H4 (cell line): ENCODE measurements around the gene PER2.

- RAMPAGE, long total RNA = no peak
Measured at GRCh38 chr2:237755415-237756075, 43.0 kb upstream of the RBM44 start.

DNA sequence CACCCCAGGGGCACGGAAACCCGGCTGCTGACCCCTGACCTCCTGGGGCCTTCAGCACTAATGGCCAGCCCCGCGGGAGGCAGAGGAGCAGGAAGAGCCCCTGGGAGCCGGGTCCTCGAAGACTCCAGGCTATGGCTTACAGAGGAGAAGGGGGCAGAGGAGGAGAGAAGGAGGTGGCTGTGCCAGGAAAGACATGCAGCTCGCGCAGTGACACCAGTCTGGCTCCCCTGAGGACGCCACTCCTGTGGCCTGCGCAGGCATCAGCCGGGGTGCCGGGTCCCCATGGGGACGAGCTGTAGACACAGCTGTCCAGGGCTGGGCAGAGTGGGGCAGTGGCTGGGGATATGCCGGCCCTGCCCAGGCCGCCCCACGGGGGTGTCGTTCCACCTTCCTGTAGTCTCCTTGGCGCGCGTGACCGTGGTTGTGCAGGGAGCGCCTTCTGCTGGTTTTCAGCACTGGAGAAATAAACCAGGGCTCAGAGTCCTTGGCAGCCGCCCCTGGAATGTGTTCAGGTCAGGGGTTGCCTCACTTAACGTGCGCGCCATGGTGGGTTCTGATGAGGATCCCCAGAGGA is 26.5 kb downstream of the RAMP1 start:
- RAMPAGE, long total RNA = no peak

- RAMPAGE, long total RNA = no peak
Measured at GRCh38 chr2:237968331-237969178, 1.7 kb downstream of the UBE2F start.

DNA sequence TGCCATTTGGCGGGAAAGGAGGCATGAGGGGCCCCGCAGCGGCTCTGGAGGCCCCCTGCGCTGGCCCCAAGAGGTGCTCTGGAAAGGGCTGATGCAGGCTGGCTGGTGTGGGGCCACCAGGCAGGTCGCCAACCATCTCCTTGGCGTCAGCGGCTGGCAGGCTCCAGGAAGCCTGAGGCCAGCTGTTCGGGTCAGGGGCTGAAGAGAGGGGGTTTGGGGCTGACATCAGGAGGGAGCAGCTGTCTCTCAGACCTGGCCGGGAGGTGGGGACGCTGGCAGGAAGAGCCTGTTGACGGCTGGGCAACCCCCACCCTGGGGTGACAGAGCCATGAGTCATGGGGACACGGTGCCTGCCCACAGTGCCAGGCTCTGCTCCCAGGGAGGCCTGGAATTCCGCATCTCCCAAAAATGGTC is 5.1 kb downstream of the KLHL30 start:
- RAMPAGE, long total RNA = no peak

- RAMPAGE, long total RNA = no peak
Measured at GRCh38 chr2:238265165-238265472, 23.3 kb downstream of the PER2 start.

- RAMPAGE, long total RNA = no peak
Measured at GRCh38 chr2:238286265-238286519, 2.2 kb downstream of the PER2 start.

GRCh38 chr2:238287318-238288024 is 939 bp downstream of the PER2 start:
- RAMPAGE, long total RNA = no peak

DNA sequence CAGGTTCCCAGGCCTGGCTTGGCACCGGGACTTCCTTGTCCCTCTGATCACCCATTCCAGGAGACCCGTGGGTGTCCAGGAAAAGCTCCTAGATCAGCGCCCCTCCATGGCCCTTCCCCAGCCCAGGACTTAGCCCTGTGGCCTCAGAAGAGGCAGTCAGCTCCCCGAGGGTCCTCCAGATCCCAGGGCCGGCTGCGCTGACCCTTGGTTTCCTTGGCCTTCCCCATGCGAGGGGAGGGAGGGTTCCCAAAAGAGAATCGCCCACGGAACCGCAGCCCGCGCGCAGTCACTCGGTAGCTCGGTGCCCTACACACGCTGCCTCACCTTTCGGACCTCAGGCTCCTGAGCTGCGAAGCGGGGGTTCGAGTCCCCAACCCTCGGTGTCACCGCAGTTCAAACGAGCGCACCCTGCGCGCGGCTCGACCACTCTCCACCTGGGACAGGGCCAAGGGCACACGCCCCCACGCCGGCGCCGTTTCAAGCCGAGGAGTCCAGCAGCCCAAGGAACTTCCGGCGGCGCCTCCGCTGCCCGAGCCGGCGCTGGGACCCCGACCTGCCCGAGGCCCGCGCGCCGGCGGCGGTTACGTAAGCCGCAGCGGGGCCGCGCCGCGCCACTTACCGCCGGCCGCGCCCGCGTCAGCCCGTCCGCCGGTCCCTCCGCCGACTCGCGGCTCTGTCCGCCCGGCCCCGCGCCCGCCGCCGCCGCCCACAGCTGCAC is at the start of gene PER2:
Gene PER2, minus strand, starts transcription at position 586 of the 718 bp plus-strand sequence.
- RAMPAGE, long total RNA = no peak

- RAMPAGE, long total RNA = no peak
Measured at GRCh38 chr2:238297591-238298131, 9.3 kb upstream of the PER2 start.

GRCh38 chr2:238299723-238300561 is 11.5 kb upstream of the PER2 start:
- RAMPAGE, long total RNA = no peak

- RAMPAGE, long total RNA = no peak
Measured at GRCh38 chr2:238337589-238338193, 17.4 kb downstream of the TRAF3IP1 start.

DNA sequence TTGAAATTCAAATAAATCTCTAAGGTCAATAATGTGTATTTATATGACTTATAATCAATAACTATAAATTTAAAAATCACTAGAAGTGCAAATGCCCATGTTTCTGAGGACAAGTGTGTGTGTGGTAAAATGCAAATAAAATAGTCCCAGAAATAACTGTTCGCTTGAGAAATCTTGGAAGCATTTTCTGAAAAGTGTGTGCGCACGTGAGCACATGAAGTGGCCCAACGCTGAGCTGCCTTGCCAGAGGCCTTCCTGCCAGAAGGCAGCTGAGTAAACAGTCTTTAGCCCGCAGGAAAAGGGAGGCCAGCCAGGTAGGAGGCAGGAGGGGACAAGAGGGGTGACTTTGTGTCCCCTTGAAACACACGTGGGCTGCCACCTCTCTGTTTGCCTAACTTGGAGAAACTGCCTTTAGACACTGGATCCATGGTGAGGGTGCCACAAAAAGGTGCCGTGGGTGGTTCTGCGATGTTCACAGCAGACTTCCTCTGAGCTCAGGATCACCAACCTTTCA is 36.9 kb upstream of the ASB1 start:
- RAMPAGE, long total RNA = no peak

DNA sequence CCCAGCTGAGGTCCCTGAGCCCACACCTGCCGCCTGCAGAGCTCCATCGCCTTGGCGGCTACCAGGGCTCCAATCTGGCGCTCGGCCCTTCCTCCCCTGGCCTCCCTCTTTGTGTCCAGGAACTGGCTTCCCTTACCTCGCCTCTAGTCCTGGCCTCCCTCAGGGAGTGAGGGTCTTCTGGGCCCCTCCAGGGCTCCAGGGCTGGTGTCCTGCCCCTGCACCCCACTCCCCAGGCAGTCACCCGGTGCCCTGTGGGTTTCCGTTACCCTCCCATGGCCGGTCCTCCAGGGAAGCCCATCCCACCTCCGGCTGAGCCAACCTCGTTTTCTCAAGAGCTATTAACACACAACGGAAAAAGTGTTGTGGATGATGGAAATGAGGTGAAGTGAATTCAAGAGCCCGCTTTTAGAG is 131.7 kb downstream of the ASB1 start:
- RAMPAGE, long total RNA = no peak

- RAMPAGE, long total RNA = no peak
Measured at GRCh38 chr2:238597027-238597797, 170.5 kb downstream of the ASB1 start.

- RAMPAGE, long total RNA = no peak
Measured at GRCh38 chr2:238720002-238720947, 127.6 kb upstream of the TWIST2 start.

- RAMPAGE, long total RNA = no peak
Measured at GRCh38 chr2:238728462-238729326, 119.2 kb upstream of the TWIST2 start.

DNA sequence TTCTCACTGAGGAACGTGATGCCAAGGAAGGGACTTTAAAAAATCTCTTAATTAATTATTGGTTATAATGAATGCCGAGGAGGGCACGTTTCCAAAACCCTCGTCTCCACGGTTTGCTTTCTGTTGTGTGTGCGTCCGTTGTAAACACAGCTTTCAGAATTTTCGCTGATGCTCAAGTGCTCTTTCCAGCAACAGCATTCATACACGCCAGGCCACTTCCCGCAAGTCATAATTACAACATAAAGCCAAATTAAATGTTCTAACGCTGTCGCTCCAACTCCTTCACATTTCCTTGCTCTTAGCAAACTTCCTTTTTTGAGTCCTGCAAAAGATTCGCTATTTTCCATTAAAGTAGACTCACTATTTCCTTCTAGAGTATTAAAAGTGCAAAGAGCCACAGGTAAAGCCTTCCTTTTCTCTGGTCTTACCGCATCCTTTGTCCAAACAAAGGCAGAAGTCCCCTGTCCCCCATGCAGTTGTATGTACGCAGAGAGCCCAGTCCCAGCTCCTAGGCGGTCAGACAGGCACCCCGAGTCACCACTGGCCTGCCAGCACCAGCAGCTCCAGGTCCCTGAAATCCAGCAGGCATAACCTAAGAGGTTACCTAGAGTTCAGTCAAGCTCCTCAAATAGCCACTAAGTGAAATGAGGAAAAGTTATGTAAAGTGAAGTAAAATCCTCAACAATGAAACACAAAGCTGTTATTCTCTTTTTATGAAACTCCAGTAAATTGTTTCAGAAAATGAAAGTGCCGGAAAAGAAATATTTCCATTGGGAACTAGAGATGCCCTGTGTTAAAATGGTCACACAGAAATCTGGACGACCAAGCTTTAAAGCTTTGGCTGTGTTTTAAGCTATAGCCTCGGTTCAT is 60.5 kb upstream of the TWIST2 start:
- RAMPAGE, long total RNA = no peak

- RAMPAGE, long total RNA = no peak
Measured at GRCh38 chr2:238902719-238903508, 55.0 kb downstream of the TWIST2 start.

GRCh38 chr2:238904239-238904992 is 56.5 kb downstream of the TWIST2 start:
- RAMPAGE, long total RNA = no peak

GRCh38 chr2:239109599-239110293 is 261.9 kb downstream of the TWIST2 start:
- RAMPAGE, long total RNA = no peak